Cerebral cortex (tissue), 2 donors: ENCODE measurements around the gene STRN3.

DNA sequence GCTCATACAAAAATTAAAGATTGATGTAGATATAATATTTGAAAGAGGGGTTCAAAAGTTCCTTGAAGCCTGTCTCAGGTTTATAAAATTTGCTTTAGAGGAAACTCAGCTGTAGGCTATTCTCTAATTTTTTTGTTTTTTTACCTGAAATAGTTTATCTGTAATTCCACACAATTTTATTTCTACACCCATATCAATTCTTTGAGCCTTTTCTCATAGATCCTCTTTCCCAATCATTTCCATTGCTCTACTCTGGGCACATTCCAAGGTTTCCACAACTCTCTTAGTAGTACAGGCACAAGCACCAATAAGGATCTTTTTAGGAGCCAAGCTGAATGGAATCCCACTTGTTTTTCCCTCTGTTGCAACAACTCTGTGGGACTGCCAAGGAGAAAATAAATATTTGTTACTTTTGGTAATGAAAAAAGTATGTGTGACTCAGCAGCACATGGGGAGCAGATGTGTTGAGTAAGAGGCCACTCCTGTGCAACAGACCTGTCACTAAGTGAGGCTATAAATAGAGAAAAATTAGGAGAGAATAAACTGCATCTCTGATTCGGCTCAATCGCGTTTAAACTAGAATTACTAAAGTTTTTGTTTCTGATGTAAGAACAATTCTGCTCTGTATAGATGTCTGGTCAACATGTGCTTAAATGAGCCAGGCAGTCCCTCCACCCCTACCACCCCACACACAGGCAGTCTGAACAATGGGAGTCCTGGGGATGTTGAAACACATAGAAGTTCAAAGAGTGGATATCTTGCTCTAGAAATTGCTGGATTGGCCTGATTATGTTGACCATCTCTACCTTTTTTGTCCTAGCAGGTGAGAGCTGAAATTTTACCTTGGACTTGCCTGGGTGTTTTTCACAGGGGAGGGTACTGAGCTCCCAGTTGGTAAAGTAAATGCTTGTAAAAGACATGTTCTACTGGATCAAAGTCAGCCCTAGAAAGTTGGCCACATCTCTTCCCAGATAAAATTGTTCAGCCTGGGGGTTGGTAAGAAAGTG is 244.2 kb upstream of the NOVA1 start:
- PRO-cap, 2 experiments: no peak in any of the 2 experiments

DNA sequence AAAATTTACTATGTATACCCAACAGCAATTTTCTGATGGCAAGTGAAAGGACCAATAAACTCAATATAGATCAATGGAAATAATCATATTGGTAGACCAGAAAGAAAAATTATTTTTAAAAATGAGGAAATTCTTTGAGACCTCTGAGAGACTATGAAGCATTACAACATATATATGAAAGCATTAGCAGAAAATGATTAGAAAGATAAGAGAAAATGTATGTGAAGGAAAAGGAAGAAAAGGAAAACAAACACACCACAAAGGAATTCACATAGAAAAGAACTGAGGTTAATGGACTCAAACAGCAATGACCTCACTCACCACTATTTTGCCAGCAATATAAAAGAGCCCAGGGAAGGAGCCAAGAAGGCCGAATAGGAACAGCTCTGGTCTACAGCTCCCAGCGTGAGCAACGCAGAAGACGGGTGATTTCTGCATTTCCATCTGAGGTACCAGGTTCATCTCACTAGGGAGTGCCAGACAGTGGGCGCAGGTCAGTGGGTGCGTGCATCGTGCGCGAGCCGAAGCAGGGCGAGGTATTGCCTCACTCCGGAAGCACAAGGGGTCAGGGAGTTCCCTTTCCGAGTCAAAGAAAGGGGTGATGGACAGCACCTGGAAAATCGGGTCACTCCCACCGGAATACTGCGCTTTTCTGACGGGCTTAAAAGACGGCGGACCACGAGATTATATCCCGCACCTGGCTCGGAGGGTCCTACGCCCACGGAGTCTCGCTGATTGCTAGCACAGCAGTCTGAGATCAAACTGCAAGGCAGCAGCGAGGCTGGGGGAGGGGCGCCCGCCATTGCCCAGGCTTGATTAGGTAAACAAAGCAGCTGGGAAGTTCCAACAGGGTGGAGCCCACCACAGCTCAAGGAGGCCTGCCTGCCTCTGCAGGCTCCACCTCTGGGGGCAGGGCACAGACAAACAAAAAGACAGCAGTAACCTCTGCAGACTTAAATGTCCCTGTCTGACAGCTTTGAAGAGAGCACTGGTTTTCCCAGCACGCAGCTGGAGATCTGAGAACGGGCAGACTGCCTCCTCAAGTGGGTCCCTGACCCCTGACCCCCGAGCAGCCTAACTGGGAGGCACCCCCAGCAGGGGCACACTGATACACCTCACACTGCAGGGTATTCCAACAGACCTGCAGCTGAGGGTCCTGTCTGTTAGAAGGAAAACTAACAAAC is 1075.3 kb upstream of the NOVA1 start:
- PRO-cap, 2 experiments: no peak in any of the 2 experiments

GRCh38 chr14:28577973-28578272 is 188.7 kb upstream of the FOXG1 start:
- PRO-cap, 2 experiments: no peak in any of the 2 experiments

DNA sequence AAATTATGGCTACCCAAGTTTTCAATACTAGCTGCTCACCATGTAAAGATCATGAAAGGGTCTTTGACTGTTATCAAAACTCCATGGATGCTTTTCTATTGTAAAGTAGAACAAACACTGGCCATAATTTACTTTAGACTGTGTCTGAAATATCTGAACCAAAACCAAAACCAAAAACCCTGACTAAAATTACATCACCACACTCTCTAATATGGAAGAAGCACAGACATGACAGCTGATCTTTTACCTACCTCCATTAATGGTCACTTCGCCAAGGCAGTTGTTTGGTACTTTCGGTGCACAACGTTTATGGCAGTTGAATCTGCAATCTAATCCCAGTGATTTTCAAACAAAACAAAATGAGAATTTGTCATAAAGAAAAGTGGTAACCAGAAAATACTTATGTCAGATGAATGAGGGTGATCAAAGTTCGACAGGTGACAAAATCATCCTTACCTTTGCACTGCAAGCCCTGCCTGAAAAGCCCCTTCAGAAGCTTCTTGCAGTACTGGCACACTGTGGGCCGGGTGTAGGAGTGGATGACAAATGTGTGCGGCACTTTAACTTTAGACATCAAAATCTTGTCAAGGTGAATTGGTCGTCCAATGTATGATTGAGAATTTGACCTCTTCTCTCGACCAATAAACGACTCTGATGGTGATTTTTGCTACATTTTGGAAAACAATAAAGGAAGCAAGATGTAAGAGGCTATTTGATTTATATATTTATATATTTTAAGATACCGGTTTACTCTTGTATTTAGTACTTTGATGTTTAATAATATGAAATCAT is 289.2 kb downstream of the PRKD1 start:
- PRO-cap, 2 experiments: no peak in any of the 2 experiments

DNA sequence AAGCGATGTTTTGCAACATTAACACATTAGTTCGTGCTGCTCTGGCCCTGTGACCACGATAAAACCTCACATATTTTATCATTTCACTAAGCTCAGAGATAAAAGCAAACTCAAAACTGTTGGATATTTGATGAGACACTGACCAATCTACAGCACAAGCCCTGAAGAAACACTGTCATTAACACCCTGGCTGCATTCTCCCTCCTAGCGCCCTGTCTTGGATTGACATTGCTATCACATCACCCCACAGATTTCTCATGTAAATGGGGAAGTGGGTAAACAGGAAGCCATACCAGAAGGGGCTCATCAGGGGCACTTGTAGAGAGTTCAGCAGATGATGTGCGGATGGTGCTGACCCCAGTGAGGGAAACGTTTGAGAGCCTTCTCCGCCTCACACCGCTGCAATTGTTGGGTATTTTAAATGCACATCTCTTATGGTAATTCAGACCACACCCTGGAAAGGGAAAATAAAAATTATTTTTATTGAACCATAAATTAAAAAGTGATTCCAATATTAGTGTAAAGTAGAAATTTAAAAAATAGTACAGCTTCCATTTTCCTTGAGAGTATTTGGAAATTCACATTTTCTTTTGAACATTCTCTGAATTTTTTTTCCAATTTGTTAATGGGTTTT is 264.1 kb downstream of the PRKD1 start:
- PRO-cap, 2 experiments: no peak in any of the 2 experiments

DNA sequence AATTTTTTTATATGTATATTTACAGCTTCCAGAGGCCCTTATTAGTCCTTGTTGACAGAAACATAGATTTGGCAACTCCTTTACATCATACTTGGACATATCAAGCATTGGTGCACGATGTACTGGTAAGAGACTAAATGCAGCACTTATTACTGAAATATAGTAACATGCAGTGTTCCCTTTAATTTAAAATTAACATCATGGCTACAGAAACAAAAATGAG is 31.3 kb downstream of the SCFD1 start:
- PRO-cap, 2 experiments: no peak in any of the 2 experiments

DNA sequence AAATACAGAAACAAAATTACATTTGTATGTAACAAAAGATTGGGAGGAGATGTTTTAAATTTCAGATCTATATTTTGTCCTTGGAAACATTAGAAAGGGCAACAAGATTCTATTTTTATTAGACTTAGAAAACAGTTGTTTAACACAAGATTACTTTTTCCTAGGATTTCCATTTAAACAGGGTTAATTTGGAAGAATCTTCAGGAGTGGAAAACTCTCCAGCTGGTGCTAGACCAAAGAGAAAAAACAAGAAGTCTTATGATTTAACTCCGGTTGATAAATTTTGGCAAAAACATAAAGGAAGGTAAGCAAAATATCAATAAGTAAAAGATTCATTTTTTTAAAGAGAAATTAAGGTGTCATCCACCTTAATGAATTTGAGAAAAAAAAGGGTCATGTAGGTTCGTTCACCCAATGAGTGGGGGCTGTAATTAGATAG is 48.0 kb downstream of the SCFD1 start:
- PRO-cap, 2 experiments: no peak in any of the 2 experiments

GRCh38 chr14:30907876-30908450 is 33.6 kb downstream of the COCH start:
- PRO-cap, 2 experiments: no peak in any of the 2 experiments

GRCh38 chr14:31025754-31026486 is at the start of gene STRN3:
TSS of gene STRN3 (minus strand) at chr14:31026379.
- PRO-cap, 2 experiments: peak in 2 of 2 experiments; most common plus-strand start chr14:31026326 (in 1); most common minus-strand start chr14:31026401 (in 2)

DNA sequence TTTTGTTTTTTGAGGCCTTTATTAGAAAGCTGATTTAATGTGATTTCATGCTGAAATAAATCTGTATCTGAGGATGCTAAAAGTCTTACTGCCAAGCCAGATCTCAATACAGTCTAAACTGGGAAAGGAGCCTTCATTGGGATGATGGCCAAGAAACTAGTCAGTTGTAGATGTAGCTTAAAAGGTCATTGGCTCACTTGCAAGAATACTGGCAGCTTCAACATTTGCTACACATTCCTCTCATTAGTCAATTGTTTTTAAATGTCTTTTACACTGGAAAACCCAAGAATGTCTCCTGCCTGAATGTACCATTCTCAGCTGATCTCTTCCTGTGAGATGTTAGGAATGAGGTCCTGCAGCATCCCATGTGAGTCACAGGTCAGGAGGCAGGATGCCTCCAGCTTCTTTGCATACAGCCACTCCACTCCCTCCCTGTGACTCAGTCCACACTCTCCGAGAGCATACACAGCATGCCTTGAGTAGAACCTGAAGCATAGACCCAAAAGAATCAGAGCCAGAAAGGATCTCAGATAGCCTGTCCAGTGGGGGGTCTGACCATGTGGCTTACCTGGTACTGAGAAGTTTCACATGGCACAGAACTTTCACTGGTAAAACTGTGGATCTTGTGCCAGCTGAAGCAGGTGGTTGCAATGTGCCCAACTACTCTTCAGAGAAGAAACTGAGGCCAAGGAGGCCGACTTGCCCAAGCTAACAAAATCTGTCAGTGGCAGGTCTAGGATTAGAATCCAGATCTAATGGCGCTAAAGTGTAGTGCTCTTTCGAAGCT is 56.0 kb upstream of the HECTD1 start:
- PRO-cap, 2 experiments: no peak in any of the 2 experiments

- PRO-cap, 2 experiments: no peak in any of the 2 experiments
Observed at GRCh38 chr14:31300189-31300882, 92.7 kb upstream of the HECTD1 start.

GRCh38 chr14:31321312-31321729 is 99.0 kb downstream of the HEATR5A start:
- PRO-cap, 2 experiments: no peak in any of the 2 experiments

DNA sequence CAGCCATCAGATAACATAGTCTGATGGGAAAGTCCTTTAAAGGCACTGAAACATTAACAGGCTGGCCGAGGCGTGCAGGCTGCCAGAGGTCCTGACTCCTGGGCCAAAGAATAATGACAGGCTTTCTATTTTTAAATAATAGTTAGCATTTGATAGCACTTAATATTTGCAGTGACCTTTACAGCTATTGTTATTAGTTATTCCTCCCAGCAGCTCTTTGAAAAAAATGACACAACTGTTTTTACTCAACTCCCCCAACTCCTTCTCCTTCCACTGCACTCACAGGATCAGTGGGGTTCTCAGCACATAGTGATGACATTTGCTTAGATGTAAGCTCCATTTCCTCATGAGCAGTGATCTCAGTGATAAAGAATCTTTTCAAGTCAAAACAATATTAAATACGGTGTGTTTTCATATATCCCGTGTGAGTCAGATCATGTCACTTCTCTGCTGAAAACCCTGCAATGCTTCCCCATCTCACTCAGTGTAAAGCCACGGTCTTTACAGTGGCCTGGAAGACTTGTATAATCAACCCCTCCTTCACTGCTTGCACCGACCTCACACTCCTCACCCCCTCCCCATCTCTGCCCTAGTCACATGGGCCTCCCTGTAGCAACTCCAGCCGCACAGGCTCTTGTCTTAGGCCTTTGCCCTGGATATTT is 149.9 kb upstream of the ARHGAP5 start:
- PRO-cap, 2 experiments: no peak in any of the 2 experiments

- PRO-cap, 2 experiments: no peak in any of the 2 experiments
Observed at GRCh38 chr14:31936018-31936682, 141.0 kb upstream of the ARHGAP5 start.

- PRO-cap, 2 experiments: no peak in any of the 2 experiments
Observed at GRCh38 chr14:31945099-31945359, 132.1 kb upstream of the ARHGAP5 start.

DNA sequence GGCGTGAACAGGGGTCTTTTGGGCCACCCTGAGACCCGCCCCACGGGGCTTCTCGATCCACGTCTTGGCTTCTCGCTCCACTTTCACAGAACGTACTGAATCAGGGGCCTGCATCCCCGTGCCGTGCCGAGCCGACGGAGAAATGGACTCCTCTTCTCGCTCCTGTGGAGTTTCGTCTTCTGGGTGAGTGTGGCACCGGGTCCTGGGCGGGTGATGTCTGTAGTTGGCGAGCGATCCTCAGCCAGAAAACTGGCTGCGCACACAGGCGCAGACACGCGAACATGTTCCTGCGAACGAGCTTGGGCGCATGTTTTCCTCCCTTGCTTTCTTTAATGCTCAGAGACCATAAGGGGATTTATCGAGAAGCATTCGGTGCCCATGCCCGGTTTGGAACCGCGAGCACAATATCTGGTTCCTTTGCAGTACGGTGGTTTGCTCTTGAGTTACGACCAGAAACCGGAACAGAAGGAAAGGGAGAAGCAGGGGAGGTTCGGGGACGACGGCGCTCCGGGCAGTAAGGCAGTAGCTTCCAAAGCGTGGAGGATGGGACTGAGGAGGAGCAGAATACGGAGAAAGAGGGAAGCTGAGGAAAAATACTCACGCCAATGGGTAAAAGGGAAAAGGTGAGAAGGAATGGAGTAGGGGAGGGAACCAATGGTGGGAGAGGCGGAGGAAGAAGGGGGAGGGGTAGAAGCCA is 921 bp upstream of the ARHGAP5 start:
- PRO-cap, 2 experiments: peak in 1 of 2 experiments; most common plus-strand start position 88 of the sequence (in 1); most common minus-strand start position 94 of the sequence (in 1)

- PRO-cap, 2 experiments: no peak in any of the 2 experiments
Observed at GRCh38 chr14:32155652-32156586, 78.8 kb downstream of the ARHGAP5 start.

- PRO-cap, 2 experiments: peak in 1 of 2 experiments; most common plus-strand start chr14:32201727 (in 1); most common minus-strand start chr14:32201736 (in 1)
Observed at GRCh38 chr14:32201521-32202474, 124.7 kb downstream of the ARHGAP5 start.

- PRO-cap, 2 experiments: no peak in any of the 2 experiments
Observed at GRCh38 chr14:32507441-32508071, 178.5 kb downstream of the AKAP6 start.

GRCh38 chr14:32546396-32546859 is 217.3 kb downstream of the AKAP6 start:
- PRO-cap, 2 experiments: no peak in any of the 2 experiments